Tongue (tissue), 2 donors: ENCODE data around the genes PDCD2L and LSR.

DNA sequence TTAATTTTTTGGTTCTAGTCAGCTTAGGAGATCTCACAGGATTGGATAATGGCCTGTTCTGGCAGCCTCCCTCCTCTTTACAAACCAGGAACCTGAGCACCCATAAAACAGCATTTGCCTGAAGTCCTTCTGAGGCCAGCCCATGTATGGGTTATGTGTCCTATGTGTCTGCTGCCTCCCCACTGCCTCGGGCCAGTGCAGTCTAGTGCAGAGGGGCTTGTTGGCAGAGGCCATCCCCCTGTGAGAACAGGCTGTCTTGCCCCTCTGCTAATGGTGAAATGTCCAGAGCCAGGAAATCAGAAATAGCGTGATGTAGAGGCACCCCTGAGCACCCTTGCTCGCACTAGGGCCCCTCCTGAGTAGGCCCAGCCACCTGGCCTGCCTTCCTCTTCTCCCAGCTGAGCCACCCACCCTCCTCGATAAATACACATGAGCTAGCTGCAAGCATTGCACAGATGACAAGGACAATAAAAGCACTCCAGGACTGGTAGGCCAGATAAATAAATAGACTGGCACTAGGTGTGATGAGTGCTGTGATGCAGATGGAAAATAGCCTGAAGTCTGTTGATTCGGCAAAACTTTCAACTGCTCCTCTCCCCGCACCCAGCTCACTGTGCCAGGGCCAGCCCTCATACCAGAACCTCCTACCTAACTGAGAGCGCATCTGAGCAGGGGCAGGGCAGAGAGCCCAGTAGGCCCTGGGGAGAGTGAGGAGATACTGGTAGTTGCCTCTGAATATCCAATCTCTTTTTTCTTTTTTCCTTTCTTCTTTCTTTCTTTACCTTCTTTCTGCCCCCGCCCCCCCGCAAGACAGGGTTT is 54.6 kb upstream of the GPI start:
- RAMPAGE, long total RNA, result no peak

DNA sequence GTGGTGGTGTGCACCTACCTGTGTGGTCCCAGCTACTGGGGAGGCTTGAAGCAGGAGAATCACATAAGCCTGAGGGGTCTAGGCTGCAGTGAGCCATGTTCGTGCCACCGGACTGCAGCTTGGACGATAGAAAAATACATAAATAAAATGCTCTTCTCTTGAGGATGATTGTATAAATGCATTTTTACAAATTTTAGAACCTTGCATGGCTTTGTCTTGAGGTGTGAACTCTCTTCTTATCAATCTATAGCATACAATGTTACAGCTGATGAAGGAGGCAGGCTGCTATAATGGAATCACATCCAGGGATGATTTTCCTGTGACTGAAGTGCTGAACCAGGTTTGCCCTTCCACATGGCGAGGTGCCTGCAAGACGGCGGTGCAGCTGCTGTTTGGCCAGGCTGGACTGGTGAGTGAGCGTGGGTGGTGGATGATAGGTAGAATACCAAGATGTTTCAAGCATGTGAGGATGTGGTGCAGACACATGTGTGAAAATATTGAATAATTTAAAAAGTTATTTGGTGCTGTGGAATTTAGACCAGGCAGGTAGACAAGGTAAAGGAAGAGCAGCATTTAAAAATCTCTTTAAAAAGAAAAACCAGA is 35.0 kb upstream of the GPI start:
- RAMPAGE, long total RNA, result no peak

- RAMPAGE, long total RNA, result no peak
Measured at GRCh38 chr19:34366731-34366990, 1.7 kb downstream of the GPI start.

DNA sequence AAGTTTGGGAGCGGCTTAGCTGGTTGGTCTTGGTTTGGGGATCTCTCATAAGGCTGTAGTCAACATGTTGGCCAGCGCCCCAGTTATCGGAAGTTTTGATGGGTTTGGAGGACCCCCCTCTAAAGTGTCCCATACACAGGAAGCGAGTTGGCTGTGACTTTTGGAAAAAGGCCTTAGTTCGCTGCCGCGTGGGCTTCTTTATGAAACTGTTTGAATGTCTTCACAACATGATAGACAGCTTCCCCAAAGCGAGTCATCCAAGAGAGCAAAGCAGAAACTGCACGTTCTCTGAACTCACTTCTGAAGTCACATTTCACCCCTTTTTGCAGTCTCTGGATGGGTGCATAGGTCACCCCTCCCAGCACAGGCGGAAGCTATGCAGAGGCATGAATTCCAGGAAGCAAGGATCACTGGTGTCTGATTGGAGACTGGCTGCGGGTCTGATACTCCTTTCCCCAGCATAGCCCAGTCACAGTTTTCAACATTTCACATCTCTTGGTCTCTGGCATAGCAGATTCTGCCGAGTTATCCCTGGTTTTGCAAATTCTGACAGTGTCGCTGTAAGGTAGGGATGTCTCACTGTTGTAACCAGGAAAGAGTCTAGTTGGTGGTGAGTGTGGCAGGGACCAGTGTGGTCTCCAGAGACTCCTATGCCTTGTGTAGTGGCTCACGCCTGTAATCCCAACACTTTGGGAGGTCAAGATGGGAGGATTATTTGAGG is 10.7 kb downstream of the GPI start:
- RAMPAGE, long total RNA, result no peak

DNA sequence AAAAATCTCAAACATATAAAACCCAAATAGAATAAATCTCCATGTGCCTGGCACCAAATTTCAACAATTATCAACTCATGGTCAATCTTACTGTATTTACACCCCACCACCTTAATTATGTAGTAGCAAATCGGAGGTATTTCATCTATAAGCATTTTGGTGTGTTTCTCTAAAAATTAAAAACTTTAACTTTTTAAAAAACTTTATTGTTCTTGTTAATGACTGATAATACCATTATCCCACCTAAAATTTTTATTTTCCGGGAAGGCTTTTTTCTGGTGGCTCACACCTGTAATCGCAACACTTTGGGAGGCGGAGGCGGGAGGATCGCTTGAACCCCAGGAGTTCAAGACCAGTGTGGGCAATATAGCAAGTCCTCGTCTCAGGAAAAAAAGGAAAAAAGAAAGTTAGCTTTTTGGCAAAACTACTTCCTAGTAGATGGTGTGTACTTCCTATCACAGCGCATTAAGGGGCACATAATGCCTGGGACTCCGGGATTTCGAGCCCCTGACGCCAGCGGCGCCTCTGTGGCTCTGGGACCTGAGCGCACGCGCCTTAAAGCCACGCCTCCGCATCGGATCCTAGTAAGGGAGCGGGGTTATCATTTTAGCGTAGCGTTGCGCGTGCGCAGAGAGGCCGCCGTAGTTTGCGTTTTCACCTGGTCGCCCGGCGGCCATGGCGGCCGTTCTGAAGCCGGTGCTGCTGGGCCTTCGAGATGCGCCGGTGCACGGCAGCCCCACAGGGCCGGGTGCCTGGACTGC is at the start of gene PDCD2L:
PDCD2L (plus strand) TSS at position 644 of the 761 bp plus-strand sequence.
- RAMPAGE, long total RNA, result no peak

DNA sequence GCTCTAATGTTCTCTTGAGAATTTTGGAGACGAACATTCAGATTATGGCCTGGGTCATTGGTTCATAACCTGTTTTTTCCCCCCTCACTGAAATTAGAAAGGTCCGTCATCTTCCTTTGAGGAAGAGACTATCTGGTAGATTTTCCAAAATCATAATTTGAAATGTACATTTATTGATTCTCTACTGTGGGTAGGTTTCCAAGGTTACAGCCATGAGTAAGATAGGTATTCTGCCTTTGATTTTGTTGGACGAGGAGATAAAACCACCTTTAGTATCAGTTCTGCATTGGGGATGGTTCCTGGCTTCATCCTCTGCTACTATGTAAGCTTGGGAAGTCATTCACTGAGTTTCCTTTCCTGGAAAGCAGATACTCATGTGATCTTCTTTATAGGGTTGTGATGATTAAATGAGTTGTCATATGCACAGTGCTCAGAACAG is 13.3 kb upstream of the WTIP start:
- RAMPAGE, long total RNA, result no peak

- RAMPAGE, long total RNA, result no peak
Measured at GRCh38 chr19:34482336-34483356, 1.1 kb downstream of the WTIP start.

GRCh38 chr19:35005010-35005481 is 4.9 kb downstream of the GRAMD1A start:
- RAMPAGE, long total RNA, result no peak

GRCh38 chr19:35030955-35031709 is 862 bp downstream of the SCN1B start:
- RAMPAGE, long total RNA, result no peak

GRCh38 chr19:35038757-35039712 is 2.5 kb upstream of the HPN start:
- RAMPAGE, long total RNA, result no peak

DNA sequence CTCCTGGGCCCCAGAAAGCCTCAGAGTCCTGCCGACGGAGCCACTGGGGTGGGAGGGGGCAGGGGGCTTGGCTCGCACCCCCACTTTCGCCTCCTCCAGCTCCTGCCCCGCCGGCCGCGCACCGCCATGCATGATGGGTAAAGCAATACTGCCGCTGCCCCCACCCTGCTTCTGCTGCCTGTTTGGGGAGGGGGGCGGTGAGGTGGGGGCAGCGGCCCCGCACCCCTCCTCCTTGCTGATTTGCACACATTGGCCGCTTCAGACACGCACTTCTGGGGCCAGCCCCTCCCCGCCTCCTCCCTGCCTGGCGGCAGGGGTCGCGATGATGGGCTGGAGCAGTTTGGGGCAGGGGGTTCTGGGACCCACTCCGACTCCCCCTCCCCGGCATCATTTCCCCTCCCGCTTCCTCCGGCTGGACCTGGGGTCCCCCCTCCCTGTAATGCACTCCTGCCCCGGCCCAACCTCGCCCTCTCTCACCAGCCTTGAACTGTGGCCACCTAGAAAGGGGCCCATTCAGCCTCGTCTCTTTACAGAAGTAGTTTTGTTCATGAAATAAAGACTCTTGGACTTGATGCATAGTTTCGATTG is 1.5 kb upstream of the HPN start:
- RAMPAGE, long total RNA, result no peak

- RAMPAGE, long total RNA, result no peak
Measured at GRCh38 chr19:35118211-35119113, 2.8 kb downstream of the FXYD3 start.

DNA sequence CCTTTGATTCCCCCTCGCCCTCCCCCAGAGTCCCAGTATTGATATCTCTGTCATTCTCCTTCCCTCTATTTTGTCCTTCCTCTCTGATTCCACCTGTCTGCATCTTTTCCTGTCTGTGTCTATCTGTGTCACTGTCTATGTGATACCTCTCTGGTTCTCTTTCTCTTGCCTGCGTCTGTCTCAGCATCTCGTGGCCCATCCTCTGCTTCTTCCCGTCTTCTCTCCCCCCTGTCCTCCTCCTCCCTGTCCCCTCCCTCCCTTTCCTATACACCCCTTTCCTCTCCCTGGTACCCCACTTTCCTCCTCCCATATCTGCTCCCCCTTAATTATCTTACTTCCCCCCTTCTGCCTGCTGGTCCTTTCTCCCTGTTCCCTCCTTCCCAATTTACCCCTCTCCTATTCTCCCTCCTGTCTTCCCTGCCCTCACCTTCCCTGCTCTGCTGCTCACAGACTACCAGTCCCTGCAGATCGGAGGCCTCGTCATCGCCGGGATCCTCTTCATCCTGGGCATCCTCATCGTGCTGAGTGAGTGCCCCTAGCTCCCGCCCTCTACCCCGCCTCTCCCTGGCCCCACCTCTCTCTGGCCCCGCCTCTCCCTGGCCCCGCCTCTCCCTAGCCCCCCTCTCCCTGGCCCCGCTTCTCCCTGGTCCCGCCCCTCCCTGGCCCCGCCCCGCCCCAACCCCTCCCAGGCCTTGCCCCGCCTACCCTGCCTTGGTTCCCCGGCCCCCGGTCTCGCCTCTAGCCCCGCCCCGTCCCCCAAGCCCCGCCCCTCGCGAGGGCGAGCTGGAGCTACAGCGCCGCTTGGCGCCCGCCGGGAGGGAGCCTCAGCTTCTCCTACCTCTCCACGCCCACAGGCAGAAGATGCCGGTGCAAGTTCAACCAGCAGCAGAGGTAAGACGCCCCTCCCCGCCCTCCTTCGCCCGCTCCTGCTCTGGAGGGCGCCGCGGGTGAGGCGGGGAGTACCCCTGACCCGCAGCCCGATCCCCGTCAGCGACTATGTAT is 2.1 kb upstream of the FXYD7 start:
- RAMPAGE, long total RNA, result no peak

DNA sequence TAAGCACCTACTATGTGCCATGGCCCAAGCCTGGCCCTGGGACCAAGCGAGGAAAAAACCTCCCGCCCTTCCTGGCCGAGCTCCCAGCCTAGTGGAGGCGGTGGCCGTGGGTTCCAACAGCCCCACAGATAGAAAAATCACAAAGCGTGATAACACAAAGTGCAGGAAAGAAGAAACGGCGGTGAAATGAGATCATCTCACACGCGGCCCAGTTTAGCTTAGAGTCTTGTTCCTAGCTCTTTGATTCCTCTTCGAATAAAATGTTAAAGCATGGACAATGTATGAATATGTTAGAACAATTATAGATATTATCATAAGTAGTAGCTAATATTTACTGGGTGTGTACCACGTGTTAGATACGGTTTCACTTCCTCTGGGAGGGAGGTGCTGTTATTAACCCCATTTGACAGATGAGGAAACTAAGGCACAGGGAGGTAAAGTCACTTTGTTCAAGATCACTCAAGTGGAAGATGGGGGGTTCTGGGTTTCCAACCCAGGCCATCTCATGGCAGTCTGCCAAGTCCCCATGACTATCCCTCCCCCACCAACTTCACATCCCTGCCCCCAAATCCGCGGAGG is 1.3 kb upstream of the FXYD7 start:
- RAMPAGE, long total RNA, result no peak

- RAMPAGE, long total RNA, result no peak
Measured at GRCh38 chr19:35152573-35152872, 2.0 kb upstream of the FXYD5 start.

GRCh38 chr19:35205047-35205676 is 23.4 kb downstream of the FAM187B start:
- RAMPAGE, long total RNA, result no peak

DNA sequence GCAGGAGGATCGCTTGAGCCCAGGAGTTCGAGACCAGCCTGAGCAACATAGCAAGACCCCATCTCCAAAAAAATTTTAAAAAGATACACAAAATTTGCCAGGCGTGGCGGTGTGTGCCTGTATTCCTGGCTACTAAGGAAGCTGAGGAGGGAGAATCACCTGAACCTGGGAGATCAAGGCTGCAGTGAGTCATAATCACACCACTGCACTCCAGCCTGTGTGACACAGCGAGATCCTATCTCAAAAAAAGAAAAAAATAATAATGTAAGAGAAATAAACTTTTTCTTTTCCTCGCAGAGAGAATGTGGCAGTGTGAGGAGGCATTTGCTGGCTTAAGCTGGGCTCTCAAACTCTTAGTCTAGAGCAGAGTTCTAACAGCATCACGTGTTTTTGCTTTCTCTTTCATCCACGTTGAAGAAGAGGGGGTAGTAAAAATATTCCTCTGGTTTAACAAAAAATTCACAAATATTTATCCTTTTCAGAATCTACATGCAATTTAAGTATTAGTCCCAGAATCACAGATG is 21.0 kb downstream of the FAM187B start:
- RAMPAGE, long total RNA, result no peak

DNA sequence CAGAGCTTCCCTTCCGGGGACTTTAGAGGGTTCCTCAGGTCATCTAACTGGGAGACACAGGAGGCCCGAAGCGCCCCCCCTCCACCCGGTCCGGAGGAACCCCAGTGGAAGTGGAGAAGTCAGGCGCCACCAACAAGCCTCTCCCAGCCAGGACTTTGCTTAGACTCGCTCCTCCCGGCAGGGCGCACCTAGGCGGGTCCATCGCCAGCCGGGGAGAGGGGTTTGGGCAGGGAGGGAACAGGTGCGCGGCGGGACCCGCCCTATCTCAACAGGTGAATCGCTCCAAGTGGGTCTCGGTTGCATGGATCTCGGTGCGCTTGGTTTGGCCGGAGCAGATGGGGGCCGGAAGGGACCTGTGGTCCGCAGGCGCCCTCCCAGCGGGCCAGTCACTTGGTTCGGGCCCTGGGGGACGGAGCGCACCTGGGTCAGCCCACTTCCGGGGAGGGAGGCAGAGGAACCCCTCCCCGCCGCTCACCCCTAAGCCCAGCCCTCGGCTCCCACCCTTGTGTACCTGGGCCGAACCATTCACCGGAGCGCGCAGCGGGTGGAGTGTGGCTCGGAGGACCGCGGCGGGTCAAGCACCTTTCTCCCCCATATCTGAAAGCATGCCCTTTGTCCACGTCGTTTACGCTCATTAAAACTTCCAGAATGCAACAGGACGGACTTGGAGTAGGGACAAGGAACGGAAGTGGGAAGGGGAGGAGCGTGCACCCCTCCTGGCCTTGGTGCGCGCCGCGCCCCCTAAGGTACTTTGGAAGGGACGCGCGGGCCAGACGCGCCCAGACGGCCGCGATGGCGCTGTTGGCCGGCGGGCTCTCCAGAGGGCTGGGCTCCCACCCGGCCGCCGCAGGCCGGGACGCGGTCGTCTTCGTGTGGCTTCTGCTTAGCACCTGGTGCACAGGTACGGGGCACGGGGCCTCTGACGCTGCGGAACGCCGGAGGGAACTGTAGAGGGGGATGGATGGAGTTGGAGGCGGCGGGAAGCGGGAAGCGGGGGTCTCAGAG is at the start of gene LSR:
LSR (plus strand) TSS at position 772 of the 1,005 bp plus-strand sequence.
- RAMPAGE, long total RNA, result no peak

GRCh38 chr19:35249424-35249885 is 653 bp downstream of the LSR start:
- RAMPAGE, long total RNA, result no peak

- RAMPAGE, long total RNA, result no peak
Measured at GRCh38 chr19:35268233-35268317, 687 bp upstream of the USF2 start.